Cardiac ventricle fibroblast (primary cell): ENCODE measurements around the genes USP15, GNS and TBC1D30.

DNA sequence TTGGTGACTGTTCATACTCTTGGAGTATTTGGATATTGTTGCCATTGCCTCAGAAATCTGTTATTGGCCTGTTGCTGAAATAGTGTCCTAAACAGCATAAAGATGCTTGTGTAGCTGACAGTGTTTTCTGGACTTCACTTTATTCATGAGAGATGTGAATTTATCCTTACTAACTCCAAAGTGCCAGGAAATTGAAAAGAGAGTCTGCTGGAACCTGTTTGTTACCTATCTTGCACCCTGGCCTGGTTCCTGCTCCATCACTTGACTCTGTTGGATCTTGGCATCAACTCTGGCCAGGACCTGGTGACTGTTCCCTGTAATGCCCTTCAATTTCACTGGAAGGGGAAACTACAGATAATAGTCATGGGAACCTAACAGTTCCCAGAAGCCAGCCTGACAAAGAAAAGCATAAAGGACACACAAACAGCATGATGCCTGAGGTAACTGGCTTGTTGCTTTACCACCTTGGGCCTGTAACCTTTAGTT is 19.9 kb downstream of the SLC16A7 start:
- RAMPAGE, long total RNA: no peak

DNA sequence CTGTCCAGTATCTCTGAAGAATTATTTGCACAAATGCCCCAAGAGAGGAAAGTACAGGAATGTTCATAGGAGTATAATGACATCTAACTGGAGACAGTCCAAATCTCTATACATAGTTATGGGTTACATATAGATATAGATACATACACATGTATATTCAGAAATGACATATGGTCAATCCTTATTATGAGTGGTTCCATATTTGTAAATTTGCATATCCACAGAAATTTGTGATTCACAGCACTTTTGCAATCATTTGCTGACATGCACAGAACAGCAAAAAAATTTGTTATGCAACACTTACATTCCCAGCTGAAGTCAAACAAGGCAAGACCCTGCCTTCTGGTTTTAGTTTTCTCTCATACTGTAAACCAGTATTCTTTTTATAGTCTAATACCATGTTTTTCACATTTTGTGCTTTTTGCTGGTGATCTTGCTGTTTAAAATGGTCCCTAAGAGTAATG is 103.7 kb downstream of the SLC16A7 start:
- RAMPAGE, long total RNA: no peak

GRCh38 chr12:62259606-62260575 is at the start of gene USP15:
Gene USP15, plus strand, starts transcription at chr12:62260404.
- RAMPAGE, long total RNA: start-site peak on the plus strand at chr12:62260393-62260407, 247 and 30 reads in 2 replicates

- RAMPAGE, long total RNA: no peak
These were observed 17.1 kb downstream of the USP15 start for GRCh38 chr12:62277205-62277877.

- RAMPAGE, long total RNA: no peak
These were observed 180.9 kb downstream of the MON2 start for GRCh38 chr12:62647217-62648323.

- RAMPAGE, long total RNA: no peak
These were observed 68.3 kb downstream of the PPM1H start for GRCh38 chr12:62866488-62867306.

GRCh38 chr12:63152076-63152470 is 1.1 kb upstream of the AVPR1A start:
- RAMPAGE, long total RNA: no peak

DNA sequence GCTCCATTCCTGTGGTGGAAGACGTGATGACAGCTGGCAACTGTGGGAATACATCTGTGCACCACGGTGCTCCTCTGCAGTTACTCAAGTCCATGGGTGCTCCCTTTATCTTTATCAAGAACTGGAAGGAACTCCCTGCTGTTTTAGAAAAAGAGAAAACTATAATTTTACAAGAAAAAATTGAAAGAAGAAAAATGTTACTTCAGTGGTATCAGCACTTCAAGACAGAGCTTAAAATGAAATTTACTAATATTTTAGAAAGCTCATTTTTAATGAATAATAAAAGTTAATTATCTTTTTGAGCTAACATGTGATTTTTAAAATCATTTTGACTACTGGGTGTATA is 29.1 kb downstream of the RXYLT1 start:
- RAMPAGE, long total RNA: no peak

DNA sequence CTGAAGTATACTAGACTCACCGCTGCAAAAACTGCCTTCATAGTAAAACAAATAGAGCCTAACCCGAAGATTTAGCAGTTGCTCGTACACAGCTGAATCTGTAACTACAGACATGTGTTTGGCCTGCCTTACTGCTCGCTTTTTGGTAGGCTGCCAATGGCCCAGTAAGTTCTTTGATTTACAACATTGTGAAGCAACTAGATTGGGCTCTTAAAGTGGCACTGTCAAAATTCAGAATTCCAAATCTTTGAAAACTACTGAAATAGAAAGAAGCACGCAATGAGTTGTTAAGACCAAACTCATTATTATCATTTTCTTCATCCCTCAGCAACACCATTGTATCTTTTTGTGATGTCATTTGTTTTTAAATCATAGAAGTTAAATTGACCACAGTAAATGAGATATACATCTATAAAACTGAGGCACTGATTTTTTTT is 138.8 kb downstream of the KICS2 start:
- RAMPAGE, long total RNA: no peak

DNA sequence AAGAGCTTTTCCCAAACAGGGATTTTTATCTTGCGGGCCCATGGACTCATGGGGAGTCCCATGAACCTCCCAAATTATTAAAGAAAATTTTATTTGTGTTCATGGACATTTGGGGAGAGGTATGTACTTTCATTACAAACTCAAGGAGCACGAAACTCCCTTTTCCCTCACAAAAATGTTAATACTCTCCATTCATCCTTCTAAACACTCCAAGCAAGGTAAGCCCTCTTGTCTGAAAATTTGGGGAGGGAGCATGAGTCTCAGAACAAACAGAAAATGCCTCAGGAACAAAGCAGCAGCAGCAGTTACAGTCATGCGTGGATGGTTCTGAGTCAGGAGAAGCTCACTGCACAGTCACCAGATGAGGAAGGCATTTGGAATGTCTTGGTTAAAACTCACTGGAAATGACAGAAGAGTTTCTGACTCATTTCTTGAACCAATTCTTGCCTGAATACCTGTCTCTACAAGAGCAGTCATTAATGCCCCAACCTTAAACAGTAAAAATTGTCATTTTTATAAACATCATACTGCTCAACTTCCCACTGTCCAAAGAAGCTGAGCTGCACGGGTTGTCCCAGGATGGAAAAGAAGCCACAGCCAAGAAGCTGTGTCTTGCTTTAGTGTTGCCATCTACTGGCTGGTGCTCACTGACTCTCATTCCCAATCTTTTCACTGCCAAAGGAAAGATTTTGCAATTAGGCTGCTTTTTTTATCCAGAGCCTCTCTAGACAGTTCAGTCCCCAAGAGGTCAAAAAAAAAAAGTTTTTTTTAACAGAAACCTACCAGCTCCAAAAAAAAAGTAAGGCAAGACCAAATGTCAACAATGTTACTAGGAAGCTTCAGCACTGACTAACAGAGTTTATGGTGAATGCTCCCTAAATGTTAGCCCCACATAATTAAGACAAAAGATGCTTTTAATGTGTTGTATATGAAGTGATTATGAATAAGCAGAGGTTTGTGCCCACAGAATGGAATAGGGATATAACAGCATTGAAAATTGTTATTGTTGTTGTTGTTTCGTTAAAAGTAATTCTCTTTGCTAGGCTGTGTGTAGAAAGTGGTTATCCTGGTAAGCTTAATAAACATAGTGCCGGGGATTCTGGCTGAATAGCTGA is 40.5 kb downstream of the KICS2 start:
- RAMPAGE, long total RNA: no peak

DNA sequence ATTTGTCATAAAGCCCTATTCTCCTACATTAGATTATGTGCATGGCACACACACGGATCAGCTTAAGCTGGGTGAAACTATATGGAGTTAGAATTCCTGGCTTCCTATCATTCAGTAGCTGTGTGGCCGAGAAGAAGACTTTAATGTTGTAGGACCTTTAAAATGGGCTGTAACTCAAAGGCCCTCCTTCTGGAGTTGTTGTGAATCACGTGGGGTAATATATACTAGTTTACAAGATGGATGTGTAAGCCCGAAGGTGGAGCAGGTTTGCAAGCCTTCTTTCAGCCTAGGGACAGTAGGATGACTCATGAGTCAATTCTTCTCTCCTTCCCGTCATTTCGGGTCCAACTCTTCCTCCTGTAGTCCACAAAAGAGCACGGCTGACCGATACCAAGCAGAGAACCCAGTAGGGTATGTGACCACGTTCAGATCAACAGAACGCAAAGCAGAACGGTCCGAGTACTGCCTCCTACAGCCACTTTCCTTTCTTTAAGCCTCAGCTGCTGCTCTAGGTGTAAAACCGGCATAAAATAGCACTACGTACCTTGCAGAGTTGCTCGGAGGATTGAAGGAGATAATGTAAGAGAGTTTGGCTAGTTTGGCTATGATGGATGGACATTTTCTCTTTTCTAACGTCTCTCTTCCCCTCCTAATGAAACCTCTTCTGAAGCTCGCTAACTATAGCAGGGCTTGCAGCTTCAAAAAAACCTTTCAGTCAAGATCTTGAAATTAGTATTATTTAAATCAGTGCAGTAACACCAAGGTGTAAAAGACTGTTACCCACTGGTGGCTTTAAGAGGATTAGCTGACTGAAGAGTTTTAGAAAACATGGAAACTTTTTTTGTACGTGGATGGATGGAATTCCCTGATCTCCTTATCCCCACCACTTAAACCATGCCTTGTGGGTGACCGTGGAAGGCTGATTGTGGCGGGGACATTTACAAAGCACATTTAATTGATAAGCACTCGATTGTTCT is 1.2 kb upstream of the RASSF3 start:
- RAMPAGE, long total RNA: no peak

DNA sequence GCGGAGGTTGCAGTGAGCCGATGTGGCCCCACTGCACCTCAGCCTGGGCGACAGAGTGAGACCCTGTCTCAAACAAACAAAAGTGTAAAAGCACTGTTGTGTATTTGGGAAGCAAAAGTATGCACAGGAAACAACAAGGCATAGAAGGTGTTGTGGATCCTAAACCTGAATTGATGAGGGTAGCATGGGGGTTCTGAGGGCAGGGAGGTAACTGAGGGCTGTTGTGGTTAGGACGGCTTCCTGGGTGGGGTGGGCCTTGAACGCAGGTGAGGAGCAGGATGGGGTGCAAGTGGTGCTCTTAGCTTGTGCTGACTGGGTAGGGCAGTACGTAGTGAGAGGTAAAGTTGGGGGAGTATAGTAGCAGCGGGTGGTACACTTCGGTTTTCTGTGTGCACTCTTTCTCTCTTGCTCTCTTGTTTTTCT is 64.2 kb downstream of the RASSF3 start:
- RAMPAGE, long total RNA: no peak

GRCh38 chr12:64759288-64760005 is at the start of gene GNS:
Gene GNS, minus strand, starts transcription at chr12:64759406.
- RAMPAGE, long total RNA: no peak

DNA sequence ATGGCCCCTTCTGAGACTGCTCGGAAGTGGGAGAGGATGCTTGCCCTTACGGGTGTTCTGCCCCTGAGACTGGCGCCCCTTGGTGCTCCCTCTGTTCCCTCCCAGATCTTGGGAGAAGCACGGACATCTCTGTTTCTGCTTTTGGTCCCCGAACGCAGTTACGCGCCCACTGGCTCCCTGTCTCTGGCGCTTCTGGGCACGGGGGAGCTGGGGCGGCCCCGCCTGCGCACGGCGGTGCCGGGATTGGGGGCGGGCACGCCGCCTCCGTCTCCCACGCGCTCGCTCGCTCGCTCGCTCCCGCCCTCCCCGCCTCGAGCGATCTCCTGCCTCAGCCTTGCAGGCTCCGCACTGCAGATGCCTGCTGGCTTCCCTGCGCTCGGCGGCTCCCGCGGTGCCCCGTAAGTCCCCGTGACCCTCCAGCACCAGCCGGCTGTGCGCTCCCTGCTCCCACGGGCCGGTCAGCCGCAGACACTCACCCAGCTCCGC is at the start of gene TBC1D30:
Gene TBC1D30, plus strand, starts transcription at position 331 of the 486 bp plus-strand sequence.
- RAMPAGE, long total RNA: no peak

DNA sequence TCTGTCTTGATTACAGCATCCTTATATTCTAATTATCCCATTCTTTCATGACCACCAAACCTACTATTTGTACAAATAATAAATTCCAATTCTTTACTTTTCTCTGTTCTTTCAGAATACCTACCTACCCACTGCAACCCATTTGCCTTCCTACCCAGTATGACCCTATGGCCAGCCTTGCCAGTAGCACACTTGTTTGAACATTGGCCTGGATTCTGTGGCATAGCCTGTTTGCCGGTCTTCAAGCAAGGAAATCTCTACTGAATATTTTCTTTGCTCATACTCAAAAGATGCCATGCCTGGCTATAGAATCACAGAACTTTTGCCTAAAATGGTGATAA is 24.1 kb upstream of the WIF1 start:
- RAMPAGE, long total RNA: no peak

- RAMPAGE, long total RNA: no peak
These were observed 5.3 kb downstream of the LEMD3 start for GRCh38 chr12:65174662-65175125.

- RAMPAGE, long total RNA: no peak
These were observed 20.1 kb downstream of the LEMD3 start for GRCh38 chr12:65189459-65189833.

DNA sequence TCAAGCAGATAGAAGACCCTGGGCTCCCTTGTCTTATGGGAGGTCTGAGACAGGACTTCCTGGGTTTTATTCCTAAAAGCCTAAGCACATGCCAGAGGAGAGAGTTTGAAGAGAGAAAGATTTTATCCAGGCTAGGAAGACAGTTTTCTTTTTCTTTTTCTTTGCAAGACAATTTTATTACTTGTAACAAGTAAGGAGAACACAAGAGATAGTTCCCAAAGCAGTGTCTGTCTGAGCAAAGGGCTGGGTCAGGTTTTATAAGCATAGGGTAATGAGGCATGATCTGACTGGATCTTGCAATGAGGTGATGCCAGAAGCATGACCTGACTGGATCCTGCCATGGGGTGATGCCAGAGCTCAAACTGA is 180.4 kb upstream of the HMGA2 start:
- RAMPAGE, long total RNA: no peak

GRCh38 chr12:65823383-65824357 is 613 bp upstream of the HMGA2 start:
- RAMPAGE, long total RNA: no peak

GRCh38 chr12:66233877-66234528 is 45.0 kb downstream of the IRAK3 start:
- RAMPAGE, long total RNA: no peak